ENCODE measurements around a stretch of chr11.

DNA sequence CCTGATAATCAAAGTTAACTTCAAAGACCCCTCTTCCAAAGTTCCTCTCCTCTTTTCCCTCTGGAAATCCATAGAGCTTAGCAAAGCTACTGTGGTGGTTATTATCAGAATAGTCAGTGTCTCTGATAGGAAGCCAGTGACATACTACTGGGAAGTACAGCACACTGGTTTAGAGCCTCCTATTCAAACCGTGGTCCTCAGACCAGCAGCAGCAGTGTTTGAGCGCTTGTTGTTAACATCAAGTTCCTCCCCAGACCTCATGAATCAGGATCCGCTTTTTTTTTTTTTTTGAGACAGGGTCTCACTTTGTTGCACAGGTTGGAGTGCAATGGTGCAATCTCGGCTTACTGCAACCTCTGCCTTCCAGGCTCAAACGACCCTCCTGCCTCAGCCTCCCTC lies 1.2 kb downstream of the NDUFC2 start:
- PRO-cap: no peak

- PRO-cap: no peak
Measured at GRCh38 chr11:78163752-78164179, 24.3 kb upstream of the ALG8 start.

DNA sequence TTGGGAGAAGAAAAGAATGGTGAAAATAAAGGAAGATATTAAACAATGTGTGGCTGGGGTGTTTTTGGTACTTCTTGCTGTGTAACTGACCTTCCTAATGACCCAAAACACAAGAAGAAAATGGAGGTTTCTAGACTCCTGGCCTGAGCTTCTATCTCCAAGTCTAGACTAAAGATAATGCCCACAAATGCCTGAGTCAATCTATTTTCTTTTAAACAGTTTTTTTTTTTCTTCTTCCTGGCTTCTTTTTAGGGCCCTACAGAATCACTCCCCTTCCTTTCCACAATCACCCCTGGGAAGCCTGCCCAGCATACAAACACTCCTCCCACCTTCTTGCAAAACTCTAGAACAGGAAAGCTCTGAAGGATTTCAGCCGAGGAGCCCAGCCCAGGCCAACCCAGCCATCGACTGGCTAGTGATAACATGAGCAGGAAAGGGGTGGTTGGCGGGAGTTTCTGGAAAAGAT lies 68.1 kb downstream of the USP35 start:
- PRO-cap: unidirectional peak, plus-strand start at position 364 of the sequence

- PRO-cap: no peak
Measured at GRCh38 chr11:78268433-78269533, 80.1 kb downstream of the USP35 start.

- PRO-cap: no peak
Measured at GRCh38 chr11:78293386-78294119, 104.8 kb downstream of the USP35 start.

GRCh38 chr11:78304361-78305145 lies 113.1 kb downstream of the GAB2 start:
- PRO-cap: no peak

GRCh38 chr11:78314187-78315037 lies 103.2 kb downstream of the GAB2 start:
- PRO-cap: no peak

- PRO-cap: no peak
Measured at GRCh38 chr11:78352231-78352904, 65.3 kb downstream of the GAB2 start.

DNA sequence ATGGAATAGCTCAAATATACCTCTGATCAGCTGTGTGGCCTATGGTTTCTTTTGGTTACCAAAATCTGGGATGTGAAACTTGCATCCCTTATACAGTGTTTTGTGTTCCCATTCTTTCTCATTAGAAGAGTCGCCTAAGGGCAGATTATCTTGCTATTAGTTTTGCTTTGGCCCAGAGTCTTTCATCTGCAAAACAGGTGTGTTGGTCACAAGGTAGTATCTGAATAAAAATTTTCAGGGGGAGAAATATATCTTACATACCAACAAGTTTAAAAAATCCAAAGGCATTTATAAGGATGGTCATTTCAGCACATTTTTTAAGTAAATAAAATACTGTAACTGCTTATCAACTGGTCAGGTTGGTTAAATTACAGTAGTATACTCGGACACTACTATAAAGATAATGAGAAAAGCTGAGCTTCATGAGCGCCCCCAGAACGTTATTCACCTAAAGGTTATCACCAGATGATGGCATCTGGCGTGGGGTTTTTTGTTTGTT lies 48.2 kb downstream of the GAB2 start:
- PRO-cap: no peak

DNA sequence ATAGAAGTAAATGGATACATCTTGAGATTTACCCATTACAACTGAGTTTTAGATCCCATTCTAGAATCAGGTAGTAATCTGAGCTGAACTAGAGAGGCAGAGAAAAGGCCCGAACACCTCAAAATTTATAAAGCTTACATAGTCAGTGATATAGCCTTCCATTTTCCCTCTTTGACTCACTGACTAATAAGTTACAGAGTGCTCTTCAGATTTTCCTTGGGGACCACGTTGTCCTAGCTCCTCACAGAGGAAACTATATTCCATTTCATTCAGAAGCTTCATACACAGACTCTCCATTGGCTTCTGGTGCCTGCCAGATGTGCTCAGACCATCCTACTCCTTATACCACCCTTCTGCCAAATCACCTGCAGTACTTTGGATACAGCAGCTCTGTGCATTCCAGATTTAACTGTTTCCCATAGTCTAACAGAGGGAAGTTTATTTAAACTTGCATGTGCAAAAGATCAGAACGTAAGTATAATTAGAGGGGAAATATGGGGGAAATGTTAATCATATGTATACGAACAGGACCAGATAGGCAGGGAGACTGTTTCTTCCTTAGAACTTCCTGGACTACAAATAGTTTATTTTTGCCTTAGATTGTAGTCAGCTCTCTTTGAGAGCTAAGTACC lies 41.9 kb downstream of the GAB2 start:
- PRO-cap: no peak

DNA sequence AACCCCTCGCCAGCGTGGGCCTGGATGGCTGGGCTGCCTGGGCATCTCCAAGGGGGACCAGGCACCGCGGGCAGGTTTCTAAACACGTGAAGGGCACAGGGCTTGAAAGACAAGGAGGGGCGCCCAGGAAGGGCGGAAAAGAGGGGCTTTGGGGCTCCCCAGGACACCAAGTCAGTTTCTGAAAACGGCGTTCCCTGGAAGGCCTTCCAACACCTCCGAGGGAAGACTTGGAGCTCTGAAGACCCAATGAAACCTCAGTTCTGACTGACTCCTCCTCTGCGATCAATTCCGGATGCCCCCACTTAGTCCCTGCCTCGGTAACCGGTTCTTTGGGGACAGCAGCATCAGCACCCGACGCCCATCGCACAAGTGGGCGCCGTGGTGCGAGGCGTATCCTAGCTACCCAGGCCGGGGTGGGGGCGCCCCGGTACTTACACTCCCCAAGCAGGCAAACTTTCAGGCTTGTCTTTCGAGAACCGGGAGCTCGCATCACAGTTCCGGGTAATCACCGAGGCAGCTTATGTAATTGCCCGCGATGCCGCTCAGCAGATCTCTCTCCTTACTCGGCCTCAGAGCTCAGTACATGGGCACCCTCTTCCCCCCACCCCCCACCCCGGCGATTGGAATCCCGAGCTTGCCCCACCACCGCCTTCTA lies 2.2 kb downstream of the TENM4 start:
- PRO-cap: no peak

GRCh38 chr11:82403689-82404081 lies 330.0 kb downstream of the FAM181B start:
- PRO-cap: no peak

DNA sequence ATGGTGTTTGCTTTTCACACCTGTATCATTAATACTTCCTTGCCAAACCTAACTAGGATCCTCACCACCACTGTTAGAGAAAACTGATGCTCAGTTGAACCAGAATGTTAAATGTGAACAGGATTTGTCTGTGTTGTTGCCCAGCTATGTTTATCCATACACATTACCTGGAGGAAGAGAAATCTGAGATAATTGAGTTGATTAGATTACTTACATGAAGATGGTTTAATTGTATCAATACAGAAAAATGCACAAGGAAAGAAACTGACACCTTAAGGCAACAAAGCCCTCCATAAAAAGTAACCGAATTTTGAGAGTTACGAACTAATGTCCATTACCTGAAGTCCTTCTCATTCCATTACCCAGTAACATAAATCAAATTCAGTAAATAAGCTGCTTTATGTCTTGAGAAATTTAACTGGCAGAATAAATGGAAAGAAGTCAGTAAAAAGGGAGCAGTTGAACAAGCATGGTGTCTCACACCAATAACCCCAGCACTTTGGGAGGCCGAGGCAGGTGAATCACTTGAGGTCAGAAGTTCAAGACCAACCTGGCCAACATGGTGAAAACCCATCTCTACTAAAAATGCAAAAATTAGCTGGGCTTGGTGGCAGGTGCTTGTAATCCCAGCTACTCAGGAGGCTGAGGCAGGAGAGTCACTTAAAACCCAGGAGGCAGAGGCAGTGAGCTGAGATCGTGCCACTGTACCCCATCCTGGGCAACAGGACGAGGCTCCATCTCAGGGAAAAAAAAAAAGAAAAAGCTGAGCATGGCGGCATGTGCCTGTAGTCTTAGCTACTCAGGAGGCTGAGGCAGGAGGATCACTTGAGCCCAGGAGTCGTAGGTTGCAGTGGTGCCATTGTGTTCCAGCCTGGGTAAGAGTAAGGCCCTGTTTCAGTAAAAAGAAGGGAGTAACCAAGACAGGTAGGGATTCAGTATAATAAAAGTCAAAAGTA lies 7.7 kb upstream of the RAB30 start:
- PRO-cap: no peak

GRCh38 chr11:83132320-83132744 lies 24.6 kb upstream of the PCF11 start:
- PRO-cap: no peak

DNA sequence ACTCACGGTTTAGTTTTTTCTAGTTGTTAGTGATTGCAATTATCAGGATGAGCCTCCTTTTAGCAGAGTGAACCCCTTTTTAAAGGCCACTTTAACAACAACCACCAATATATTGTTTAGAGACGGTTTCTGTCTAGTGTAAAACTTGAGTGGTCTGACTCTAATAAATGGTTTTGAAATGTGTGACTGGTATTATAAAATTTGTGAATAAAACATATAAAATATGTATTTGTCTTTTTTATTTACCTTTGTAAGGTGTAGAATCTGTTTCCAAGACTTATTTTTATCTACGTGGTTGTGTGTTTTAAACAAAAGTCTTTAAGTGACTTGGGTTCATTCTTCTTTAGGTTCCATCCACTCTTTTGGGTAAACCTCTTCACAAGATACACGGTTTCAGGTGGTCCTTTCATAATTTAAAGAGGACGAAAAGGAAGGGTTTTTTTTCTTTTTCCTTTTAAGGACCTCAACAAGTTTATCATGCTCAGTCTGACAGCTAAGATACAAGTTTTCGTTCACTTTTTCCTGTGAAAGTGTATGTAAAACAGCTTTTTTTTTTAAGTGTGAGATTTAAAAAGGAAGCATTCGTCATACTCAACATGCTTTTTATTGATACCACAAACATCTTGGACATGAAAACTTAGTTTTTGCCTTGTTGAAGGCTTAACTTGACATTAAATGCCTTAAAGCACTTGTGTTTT lies 1.9 kb downstream of the PCF11 start:
- PRO-cap: no peak

DNA sequence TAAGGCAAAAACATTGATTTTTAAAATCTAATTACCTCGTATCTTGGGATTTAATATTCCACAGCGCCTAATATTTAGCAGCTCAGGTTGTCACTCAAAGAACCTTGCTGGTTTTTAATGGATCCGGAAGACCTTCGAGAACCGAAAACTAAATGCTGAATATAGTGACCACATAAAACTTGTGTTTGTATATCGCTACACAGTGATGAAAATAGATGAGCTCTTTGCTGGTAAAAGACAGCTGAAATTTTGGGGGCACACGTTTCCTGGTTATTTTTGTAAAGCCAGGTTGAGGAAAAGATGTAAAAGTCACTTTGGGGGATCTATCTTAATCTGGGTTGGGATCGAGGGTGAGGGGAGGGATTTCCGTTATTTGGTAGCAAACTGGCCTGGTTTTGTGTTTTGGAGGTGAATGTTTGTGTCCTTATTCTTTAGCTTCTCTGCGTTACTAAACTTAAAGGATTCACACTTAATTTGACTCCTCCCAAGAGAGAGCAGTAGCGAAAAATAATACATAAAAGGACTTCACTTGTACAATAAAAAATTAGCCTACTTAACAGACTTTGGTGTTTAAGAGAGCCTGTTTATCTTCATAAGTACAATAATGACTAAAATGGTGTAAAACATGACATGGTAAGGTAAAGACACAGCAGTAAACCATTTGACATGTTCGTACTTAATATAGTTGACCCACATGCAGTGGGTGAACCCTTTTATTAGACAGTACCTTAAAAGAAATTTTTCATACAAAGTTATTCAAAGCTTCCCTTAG lies 2.6 kb downstream of the PCF11 start:
- PRO-cap: no peak

DNA sequence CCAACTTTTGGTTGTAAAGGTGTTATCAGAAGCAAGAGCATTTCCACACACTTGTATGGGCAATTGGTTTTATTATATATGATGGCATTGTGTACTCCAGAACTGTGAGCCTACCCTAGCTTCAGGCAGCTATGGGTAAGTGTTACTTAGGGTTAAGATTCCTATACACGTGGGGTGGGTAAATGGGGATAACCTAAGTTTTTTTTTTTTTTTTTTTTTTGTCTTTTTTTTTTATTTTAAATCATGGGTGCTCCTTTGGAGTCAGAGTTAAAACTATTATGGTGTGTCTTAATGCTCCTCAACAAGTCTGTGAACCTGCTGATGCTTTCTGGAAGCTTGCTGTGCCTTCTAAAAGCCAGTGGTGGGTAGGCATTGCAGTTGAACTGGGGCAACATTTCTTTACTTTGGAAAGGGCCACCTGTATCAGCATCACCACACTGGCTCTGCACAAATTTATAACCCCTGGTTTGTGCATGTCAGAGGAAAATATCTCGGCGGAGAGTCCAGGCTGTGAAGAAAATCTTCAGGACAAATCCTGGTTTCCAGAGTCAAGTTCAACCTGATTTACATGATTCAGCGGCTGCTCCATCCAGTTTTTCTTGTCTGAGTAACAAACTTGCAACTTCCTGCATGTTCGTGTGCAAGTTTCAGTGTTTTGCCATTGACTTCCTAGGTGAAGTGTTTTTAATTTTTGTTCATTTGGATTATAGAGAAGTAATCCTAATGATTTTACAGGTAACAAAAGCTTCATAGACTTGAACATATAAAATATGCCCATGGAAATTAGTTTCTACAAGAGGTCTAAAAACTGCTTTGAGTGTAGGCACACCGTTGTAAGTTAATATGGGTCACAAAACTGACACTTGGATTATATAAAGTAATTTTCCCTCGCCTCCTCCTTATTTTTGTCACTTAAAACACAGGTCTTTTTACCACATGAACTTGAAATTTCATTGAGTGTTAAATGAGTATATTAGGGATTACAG lies 3.5 kb downstream of the PCF11 start:
- PRO-cap: no peak

DNA sequence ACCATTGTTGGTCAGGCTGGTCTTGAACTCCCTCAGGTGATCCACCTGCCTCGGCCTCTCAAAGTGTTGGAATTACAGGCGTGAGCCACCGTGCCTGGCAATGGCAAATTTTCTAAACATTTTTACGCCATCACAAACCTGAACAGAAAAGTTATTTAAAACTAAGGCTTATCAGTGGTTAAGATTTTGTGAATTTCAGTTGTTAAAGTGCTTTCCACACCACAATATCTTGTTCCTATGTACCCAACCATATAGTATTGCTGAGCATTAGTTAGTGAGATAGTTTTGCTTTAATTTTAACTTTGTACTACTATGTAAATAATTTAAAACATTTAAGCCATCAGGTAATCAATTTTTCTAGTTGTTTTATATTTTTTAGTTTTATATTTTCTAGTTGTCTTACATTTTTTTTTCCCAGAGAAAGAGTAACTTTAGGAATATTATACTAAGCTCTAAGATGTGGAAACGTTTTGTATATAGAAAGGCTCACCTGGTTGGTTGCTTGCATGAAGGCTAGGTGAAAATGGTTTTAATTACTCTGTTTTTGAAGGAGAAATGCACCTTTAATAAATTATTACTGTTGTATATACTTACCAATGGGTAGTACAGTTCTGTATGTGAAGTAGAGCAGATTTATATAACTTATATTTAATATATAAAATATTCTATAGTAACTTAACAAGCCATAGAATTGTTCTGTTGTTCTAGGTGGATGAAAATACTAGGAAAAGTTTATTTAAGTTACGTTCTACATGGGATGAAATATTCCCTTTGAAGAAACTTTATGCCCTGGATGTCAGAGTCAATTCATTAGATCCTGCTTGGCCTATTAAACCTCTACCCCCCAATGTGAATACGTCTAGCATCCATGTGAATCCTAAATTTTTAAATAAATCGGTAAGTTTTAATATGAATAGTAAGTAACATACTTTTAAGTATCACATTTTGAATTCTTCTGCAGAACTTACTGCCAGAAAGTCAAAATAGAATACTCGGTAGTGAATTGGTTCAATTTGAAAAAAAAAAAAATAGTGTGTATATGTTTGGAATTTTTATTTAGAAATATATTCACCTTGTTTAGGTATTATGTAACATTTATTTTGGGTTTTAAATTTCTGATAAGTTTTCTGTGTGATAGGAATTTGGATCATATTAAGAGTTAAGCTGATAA lies 6.4 kb downstream of the PCF11 start:
- PRO-cap: no peak

- PRO-cap: no peak
Measured at GRCh38 chr11:83176831-83177417, 16.6 kb upstream of the ANKRD42 start.

GRCh38 chr11:83256351-83256879 lies 29.8 kb downstream of the CCDC90B start:
- PRO-cap: no peak